ENCODE data around the genes CD101 and WARS2.

DNA sequence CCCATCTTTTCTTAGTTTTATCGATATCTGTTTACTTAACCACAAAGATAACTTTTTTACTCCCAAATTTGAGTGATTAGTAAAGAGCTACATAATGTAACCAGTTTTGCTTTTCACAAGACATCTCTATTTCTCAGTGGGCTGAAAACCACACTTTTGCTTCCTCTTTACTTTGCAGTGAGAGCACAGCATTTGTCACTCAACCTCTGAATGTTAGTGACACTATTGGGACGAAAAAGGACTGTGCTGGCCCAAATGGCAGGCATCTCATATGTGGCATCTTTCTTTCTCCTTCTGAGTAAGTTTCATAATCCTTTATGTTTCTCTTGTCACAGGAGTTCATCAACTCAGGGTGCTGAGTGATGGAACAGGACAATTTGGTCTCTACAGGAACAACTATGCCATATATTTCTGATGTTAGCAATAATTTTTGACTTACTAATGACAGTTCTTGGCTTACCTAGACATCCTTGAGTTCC lies at the start of gene CD101:
Gene CD101 (plus strand): TSS at position 198 of the 479 bp plus-strand sequence.
- RRBS = no CpG with 5 or more reads among the region's 2 CpGs

DNA sequence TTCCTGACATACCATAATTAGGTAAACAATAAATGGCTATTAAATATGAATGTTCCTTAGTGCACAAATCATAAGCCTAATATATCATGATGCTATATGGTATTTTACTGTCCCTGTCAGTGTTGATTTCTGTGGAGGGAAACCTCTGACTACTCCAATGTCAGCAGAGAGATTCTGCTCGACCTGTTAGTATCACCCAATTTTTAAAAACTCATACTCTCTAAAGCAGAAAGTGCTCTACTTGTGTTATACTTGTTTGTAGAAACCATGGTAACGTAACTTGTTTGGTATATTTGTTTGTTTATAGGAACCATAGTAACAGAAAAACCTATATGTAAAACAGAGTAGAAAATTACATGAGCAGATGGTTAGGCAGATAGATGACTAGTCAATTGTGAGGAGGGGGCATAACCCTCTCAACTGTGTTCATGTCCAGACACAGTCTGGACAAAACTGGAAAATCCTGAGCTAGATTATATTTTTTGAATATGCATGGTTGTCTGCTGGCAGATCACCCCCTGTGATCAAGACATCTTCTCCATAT lies 6.7 kb downstream of the TRIM45 start:
- RRBS = no CpG with 5 or more reads among the region's 2 CpGs

DNA sequence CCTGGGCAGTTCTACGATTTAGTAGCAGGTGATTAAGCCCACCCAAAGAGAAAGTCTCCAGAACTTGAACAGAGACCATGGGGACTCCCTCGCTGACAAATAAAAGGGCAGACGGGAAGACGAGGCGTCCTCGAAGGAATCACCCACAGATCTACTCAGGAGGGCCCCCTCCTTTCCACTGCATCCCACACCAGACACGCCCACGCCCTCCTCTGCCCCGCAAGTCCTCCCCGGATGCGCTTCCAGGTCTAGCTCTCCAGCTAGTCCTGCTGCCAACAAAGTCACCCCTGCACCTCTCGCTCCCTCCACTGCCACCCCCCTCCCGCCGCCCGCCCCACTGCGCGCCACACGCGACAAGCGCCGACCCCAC lies 328 bp downstream of the TRIM45 start:
- RRBS = no CpG with 5 or more reads among the region's 21 CpGs

DNA sequence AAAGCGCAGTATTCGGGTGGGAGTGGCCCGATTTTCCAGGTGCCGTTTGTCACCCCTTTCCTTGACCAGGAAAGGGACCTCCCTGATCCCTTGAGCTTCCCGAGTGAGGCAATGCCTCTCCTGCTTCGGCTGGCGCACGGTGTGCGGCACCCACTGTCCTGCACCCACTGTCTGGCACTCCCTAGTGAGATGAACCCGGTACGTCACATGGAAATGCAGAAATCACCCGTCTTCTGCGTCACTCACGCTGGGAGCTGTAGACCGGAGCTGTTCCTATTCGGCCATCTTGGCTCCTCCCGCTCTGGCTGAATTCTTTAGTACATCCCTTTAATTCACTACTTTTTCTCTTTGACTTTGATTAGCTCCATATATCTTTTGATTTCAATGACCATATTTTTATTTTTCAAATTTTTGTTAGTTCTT lies 8.8 kb upstream of the MAN1A2 start:
- RRBS = no CpG with 5 or more reads among the region's 17 CpGs

DNA sequence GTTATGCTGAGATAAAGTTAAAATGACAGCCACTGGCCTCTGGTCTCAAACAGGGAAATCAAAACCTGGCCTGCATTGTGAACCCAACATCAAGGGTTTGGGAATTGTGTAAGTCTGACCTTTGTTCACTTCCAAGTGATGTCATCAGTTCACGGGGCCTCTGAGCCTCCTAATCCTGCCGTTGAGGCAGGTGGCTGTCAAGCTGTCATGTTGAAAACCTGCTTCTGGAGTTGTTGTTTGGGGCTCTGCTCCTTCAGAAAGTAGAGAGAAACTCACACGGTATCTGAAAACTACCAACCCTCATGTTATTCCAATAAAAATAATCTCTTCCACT lies 61.0 kb upstream of the TENT5C start:
- RRBS = no CpG with 5 or more reads among the region's 3 CpGs

GRCh38 chr1:117615496-117616017 lies 9.7 kb downstream of the TENT5C start:
- RRBS = no CpG with 5 or more reads among the region's 6 CpGs

DNA sequence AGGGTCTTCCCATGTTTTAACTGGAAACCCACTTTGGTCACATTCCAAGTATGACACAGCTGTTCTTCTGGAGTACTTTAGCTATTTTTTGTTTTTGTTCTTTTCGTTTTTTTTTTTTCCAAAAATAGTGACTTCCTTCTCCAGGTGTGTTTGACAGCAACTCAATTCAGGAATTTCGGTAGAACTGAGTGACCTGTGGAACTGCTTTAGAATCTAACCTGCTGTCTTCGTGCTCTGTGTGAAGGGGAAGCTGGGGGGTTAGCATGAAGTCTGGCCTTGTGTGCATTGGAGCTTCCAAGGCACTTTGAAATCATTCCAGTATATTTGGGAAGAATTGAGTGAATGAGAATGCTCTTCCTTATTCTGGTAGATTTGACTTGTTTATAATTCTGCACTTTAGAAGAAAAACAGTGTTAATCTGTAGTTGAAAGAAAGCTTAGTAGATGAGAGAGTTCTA lies 19.2 kb downstream of the TENT5C start:
- RRBS = no CpG with 5 or more reads among the region's 3 CpGs

- RRBS = no CpG with 5 or more reads among the region's 5 CpGs
Measured at GRCh38 chr1:117631173-117631419, 25.2 kb downstream of the TENT5C start.

DNA sequence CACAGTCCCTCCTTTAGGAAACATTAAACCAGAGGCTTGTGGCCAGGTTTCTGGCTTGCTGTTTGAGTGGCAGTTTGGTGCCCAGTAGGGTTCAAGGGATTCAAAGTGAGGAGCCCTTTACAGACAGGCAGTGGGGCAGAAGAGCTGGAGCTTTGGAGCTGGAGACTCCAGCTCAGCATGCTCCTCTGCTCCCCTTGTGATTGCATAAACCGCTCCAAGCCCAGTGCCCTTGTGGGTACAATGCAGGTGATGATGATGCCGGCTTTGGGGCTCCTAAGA lies 27.0 kb downstream of the TENT5C start:
- RRBS = no CpG with 5 or more reads among the region's 2 CpGs

DNA sequence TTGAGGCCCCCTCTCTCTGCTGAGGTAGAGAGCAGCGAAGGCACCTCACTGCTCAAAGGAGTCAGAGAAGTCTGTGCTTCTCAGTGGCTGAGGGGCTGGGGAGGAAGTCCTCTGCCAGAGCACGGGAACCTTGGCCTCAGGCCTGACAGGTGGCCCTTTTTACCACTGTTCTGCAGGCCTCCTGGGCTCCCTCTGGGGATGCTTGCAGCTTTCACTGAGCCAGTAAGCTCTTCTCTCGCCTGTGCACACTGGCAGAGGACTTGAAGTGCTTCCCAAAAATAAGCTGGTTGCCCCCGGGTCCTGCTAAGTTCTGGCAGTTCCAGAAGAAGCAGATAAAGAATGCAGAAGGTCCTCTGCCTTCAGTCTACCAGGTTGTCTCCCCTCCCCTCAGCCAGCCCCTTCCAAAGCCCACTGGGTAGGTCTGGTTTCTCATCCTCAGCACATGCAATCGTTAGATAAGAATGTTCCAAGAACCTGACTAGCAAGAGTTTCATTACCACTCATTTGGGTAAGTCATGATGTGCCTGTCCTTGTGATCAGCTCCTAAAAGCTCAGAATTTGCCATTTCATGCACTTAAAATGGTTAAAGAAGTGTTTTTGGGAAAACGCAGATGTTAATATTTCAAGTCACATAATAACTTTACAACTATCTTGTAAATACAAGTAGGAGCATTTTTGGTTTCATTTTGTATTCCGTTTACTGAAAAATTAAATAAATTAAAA lies 53.9 kb downstream of the TENT5C start:
- RRBS = no CpG with 5 or more reads among the region's 7 CpGs

DNA sequence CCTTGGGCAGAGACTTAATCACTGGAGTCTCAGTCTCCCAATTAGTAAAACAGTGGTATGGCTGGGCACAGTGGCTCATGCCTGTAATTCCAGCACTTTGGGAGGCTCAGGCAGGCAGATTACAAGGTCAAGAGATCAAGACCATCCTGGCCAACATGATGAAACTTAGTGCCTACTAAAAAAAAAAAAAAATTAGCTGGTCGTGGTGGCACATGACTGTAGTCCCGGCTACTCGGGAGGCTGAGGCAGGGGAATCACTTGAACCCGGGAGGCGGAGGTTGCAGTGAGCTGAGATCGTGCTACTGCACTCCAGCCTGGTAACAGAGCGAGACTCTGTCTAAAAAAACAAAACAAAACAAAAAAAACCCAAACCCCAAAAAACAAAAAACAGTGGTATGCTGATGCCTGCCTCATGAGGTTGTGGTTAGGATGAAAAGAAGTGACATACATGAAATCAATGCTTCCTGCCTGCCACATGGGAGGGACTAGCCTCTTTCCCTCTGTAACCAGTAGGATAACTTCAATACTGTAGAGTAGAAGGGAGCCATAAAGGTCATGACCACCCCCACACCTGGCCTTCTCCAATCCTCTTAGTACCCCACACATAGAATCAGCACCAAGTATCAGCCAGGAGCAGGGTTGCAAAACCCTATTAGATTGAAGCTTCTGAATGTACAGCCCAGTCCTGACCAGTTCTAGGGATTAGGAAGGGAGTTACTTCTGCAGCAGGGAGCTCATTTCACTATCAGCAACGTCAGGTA lies 55.1 kb downstream of the TENT5C start:
- RRBS = no CpG with 5 or more reads among the region's 8 CpGs

DNA sequence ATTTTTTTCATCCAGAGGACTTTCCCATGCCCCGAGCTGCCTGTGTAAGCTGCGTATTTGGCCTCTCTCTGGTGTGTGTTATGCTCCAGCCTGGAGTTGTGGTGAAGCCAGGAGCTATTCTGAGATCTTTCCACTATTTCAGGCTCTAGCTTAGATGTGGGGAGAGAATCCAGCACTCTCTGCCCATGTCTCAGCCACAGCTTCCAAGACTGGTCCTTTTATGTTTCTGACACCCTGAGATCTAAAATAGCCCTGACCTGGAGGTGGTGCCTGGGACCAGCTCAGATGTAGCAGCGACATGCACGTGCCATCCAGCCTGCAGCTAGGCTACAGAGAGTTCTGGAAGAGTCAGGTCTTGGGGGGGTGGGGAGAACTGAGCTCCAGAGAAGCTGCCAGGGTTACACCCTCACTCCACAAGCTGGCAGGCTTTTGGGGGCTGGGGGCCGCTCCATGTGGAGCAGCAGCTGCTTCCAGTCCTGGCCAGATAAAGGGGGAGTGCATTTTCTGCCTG lies 76.6 kb downstream of the TENT5C start:
- RRBS = no CpG with 5 or more reads among the region's 5 CpGs

GRCh38 chr1:117686428-117686814 lies 80.6 kb downstream of the TENT5C start:
- RRBS = no CpG with 5 or more reads among the region's 1 CpG

GRCh38 chr1:117760394-117760967 lies 154.6 kb downstream of the TENT5C start:
- RRBS = no CpG with 5 or more reads among the region's 4 CpGs

GRCh38 chr1:117778774-117779004 lies 150.7 kb downstream of the GDAP2 start:
- RRBS = no CpG with 5 or more reads among the region's 10 CpGs

- RRBS = no CpG with 5 or more reads among the region's 2 CpGs
Measured at GRCh38 chr1:117907267-117907652, 22.2 kb downstream of the GDAP2 start.

DNA sequence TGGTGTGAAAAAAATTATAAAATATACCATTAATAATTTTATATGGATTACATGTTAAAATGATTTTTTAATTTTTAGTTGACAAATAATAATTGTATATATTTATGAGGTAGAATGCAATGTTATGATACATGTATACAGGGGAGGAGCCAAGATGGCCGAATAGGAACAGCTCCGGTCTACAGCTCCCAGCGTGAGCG lies 136.0 kb downstream of the TBX15 start:
- RRBS = no CpG with 5 or more reads among the region's 4 CpGs

DNA sequence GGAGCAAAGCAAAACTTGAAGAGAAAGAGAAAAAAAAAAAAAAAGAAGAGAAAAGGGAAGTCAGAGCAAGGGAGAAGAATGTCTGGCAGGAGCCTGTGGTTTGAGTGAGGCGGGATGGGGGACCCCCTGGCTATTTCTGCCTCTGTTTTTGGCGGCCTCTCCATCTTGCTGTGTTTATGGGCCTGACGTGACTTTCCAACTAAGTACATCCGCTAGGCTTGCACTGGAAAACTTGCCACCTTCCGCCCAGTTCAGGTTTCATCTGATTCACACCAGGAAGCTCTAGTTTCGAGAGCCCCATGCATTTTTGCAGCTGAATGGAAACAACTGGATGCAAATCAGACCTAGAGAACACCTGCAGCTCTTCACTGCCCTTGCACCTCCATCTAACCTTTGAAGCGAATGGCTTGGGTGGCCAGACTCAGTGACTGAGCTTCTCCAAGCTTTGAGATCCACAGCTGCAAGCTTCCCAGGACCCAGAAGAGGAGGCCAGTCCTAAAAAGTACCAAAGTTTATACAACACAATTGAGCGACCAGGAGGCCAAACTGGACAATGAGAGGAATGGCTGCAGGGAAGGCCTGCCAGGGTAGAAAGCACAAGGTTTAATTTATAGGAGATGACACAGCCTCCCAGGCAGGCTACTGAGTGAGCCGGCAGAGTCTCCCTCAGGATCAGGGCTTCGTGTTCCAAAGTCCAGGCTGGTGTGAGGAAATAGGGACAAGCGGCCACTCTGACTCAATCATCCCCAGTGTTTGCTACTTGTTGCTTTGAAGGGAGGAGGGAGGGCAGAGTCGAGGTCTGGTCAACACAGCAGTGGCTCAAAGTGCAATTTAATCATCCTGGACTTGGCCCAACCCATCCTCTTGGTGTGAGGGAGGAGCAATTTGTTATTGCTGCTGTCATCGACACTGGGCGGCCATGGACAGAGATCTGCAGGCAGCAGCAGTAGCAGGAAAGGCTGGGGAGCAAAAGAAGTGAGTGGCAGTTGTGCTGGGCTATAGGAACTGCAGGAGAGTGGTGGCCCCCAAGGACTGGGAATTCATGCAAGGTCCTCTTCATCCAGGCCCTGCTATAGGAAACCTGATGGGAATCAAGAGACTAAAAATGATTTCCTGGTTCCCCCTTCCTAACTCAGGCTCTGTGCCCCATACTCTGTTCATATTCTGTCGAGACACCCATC lies 27.7 kb downstream of the TBX15 start:
- RRBS = no CpG with 5 or more reads among the region's 15 CpGs

DNA sequence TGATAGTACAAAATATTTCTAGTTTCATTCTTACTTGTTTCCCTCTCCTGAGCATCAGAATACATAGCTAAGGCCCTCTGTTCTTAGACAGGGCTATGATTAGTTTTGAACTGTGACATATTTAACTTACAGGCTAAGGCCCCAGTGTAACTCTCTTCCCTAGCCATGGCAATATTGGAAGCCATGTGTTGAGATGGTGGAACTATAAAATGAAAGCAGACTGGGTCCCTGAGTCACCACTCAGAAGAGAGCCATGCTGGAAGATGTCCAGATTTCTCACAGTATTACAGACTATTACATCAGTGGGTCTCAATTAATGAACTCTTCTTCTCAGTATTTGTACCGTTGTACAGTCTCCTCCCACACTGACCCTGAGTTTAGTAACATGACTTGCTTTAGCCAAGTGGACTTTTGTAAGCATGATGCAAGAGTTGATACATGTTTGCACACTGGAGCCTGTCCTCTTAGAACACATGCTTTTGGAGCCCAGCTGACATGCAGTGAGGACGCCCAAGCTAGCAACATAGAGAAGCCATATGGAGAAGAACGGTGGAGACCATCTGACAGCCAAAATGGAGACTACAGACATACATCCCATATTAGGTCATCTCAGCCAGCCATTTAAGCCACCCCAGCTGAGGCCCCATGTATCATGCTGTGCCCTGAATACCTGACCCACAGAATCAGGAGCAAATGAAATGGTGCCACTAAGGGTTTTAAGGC lies 24.6 kb downstream of the TBX15 start:
- RRBS = no CpG with 5 or more reads among the region's 3 CpGs

- RRBS = no CpG with 5 or more reads among the region's 59 CpGs
Measured at GRCh38 chr1:119139875-119140879, at the start of gene WARS2. Gene WARS2, minus strand, starts transcription at chr1:119140653.